Measurements from ENCODE around the genes DNMT3A, KIF3C and GAREM2.

- RRBS = no CpG with 5 or more reads among the region's 14 CpGs
CAGE:
- cytosol, long polyA plus RNA = no peak
- long polyA plus RNA = no peak
- nucleus, long polyA plus RNA = no peak
These were observed 36.5 kb downstream of the DNMT3A start for GRCh38 chr2:25305056-25305794.

DNA sequence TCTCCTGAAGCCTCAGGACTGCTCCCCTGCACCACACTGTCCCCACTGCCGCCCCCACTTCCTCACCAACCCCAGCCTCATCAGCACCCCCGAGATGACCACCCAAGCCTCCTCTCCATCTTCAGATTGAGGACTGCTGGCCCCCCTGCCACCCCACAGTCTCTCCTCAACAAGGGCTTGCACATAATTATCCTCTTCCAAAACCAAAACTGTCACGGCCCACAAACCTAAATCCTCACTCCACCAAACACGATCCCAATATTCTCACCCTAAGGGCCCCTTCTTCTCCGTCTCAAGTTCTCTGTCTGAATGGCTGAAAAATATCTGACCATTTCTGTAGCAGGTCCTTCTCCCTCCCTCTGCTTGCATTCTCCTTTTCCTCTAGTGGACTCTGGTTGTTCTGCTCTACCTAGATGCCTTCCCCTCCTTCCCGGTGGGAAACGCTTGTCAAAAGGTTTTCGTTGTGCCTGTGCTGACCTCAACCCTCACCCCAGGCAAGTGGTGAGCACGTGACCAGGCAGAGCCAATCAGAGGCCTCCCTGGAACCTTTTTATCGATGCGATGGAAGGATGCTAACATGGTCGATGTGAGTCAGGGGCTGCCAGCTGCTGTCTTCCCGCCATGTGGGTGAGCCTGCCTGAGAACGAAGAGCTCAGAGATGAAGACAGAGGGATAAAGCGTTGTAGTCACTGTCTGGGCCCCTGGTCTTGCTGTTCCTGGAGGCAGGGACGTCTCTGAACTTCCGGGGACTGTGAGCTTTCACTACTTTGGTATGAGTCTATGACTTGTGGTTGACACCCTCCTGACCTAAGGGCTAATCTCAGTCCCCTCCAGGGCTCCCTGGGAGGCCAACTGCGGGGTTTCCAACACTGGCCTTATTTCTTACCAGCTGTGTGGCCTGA is 18.9 kb downstream of the DNMT3A start:
- RRBS = no CpG with 5 or more reads among the region's 18 CpGs
CAGE:
- cytosol, long polyA plus RNA = no peak
- long polyA plus RNA = no peak
- nucleus, long polyA plus RNA = no peak

- RRBS = 1% methylated on average over 65 of the region's 139 CpGs
CAGE:
- cytosol, long polyA plus RNA = no peak
- long polyA plus RNA = no peak
- nucleus, long polyA plus RNA = start-site peak on the minus strand at chr2:25342449-25342498, 56 reads
These were observed at the start of gene DNMT3A for GRCh38 chr2:25341735-25342896. DNMT3A (minus strand) TSS chr2:25341925.

GRCh38 chr2:25418942-25419357 is 77.2 kb upstream of the DNMT3A start:
- RRBS = no CpG with 5 or more reads among the region's 6 CpGs
CAGE:
- cytosol, long polyA plus RNA = no peak
- long polyA plus RNA = no peak
- nucleus, long polyA plus RNA = no peak

GRCh38 chr2:25566509-25567041 is 106.8 kb downstream of the DTNB start:
- RRBS = no CpG with 5 or more reads among the region's 3 CpGs
CAGE:
- cytosol, long polyA plus RNA = no peak
- long polyA plus RNA = no peak
- nucleus, long polyA plus RNA = no peak

GRCh38 chr2:25592846-25593596 is 80.4 kb downstream of the DTNB start:
- RRBS = no CpG with 5 or more reads among the region's 9 CpGs
CAGE:
- cytosol, long polyA plus RNA = no peak
- long polyA plus RNA = no peak
- nucleus, long polyA plus RNA = no peak

- RRBS = no CpG with 5 or more reads among the region's 6 CpGs
CAGE:
- cytosol, long polyA plus RNA = no peak
- long polyA plus RNA = no peak
- nucleus, long polyA plus RNA = no peak
These were observed 76.7 kb upstream of the DTNB start for GRCh38 chr2:25749825-25750649.

DNA sequence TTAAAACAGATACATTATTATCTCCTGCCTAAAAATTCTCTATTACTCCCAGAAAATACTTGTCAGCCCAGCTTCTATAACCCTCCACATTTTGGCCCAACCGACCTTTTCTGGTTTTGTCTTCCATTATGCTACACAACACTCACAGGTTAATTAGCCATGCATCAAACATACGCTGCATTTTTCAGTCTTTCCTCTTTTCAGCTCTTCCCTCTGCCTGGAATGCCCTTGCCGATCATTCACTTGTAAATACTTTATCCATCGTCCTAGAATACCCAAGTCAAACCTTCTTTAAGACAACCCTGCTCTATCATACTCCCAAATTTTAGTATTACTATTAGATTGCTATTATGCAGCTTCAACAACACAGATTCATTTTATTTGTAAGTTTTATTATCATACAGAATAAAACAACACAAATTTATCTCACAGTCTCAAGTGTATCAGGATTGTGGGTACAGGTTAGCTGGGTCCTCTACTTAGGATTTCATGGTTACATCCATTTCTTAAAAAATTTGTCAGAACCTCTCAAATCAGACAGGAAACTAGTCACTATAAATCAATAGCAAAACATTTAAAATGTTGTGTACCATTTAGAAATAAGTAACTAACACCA is 10.6 kb downstream of the ASXL2 start:
- RRBS = no CpG with 5 or more reads among the region's 4 CpGs
CAGE:
- cytosol, long polyA plus RNA = no peak
- long polyA plus RNA = no peak
- nucleus, long polyA plus RNA = no peak

DNA sequence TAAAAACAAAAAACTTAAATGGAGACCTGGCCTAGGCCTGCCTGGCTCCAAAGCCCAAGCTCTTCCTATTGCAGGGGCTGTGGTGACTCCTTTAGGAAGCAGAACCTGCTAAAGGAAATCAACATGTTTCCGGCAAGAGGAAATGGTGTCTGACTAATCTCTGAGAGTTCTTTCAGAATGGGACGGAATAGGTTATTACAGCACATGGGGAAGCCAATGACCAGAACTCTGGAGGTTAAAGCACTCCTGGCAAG is 21.4 kb downstream of the KIF3C start:
- RRBS = no CpG with 5 or more reads among the region's 2 CpGs
CAGE:
- cytosol, long polyA plus RNA = no peak
- long polyA plus RNA = no peak
- nucleus, long polyA plus RNA = no peak

- RRBS = 79% methylated on average over 2 of the region's 17 CpGs
CAGE:
- cytosol, long polyA plus RNA = no peak
- long polyA plus RNA = no peak
- nucleus, long polyA plus RNA = no peak
These were observed 1.7 kb downstream of the KIF3C start for GRCh38 chr2:25980553-25980982.

- RRBS = 1% methylated on average over 20 of the region's 63 CpGs
CAGE:
- cytosol, long polyA plus RNA = no peak
- long polyA plus RNA = no peak
- nucleus, long polyA plus RNA = start-site peak on the minus strand at chr2:25982533-25982579, 46 reads
These were observed at the start of gene KIF3C for GRCh38 chr2:25982323-25983110. KIF3C (minus strand) TSS chr2:25982497.

GRCh38 chr2:25983111-25983705 is 911 bp upstream of the KIF3C start:
- RRBS = 14% methylated on average over 3 of the region's 15 CpGs
CAGE:
- cytosol, long polyA plus RNA = no peak
- long polyA plus RNA = no peak
- nucleus, long polyA plus RNA = no peak

DNA sequence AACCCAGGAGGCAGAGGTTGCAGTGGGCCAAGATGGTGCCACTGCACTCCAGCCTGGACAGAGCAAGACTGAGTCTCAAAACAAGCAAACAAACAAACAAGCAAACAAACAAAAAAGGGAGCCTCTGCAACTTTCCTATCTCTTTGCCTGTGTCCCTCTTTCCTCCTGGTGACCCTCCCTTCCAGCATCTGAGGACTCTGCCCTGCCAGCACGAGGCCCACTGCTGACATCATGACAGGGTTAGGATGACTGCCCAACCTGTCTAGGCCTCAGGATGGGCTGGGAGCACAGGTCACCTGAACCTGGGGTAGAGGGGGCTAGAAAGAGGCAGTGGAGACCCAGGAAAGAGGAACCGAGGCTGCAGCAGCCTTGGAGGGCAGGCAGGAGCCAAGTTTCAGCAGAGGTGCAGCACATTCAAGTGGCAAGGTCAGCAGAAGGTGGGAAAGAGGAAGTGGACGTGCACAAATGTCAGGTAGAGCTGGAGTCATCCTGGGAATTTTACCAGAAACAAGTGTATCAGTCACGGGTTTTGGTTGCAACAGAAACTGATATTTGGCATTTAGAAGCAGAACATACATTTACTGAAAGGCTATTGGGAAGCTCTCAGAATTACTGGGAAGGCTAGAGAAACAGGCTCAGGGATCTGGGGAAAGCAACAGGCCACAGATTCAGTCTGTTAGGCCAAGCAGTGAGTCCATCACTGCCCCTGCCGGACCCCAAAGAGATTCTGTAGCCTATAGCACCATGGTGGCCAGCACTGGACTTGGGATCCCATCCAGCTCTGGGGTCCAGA is 13.6 kb upstream of the RAB10 start:
- RRBS = no CpG with 5 or more reads among the region's 5 CpGs
CAGE:
- cytosol, long polyA plus RNA = no peak
- long polyA plus RNA = no peak
- nucleus, long polyA plus RNA = no peak

DNA sequence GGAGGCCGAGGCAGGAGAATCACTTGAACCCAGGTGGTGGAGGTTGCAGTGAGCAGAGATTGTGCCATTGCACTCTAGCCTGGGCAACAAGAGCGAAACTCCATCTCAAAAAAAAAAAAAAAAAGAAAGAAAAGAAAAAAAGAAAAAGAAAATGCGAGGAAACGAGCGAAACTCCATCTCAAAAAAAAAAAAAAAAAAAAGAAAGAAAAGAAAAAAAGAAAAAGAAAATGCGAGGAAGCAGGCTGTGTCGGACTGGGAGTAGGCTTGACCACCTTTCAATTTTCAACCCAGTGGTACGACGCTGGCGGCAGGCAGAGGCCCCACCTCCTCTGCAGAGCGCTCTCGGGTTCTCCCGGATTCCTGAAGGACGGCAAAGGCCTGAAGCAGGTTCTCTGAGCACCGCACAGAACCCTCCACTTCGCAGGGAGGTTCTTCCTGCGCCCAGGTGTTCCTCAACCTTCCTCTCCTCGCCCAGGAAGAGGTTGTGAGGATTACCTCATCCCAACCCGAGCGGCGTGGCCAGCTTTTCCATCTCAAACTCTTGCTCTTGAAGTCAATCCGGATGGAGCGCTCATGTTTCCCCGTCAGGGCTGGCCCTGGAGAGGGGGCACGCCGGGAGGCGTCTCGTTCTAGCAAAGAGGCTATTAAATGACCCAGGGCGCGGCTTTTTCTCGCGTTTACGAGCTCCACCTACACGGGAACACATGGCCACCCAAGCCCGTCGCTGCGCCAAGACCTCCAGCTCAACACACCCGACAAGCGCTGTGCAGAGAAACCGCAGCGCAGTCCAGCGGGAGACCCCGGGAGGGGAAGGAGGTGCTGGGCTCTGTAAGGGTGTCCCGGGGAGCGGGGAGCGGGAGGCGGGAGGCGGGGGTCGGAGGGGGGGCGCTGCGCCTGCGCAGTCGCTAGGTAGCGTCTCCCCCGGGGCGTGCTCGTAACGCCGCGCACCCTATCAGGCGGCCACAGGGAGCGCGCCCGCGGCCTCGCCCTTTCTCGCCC is 659 bp upstream of the RAB10 start:
- RRBS = 3% methylated on average over 15 of the region's 67 CpGs
CAGE:
- cytosol, long polyA plus RNA = no peak
- long polyA plus RNA = no peak
- nucleus, long polyA plus RNA = no peak

DNA sequence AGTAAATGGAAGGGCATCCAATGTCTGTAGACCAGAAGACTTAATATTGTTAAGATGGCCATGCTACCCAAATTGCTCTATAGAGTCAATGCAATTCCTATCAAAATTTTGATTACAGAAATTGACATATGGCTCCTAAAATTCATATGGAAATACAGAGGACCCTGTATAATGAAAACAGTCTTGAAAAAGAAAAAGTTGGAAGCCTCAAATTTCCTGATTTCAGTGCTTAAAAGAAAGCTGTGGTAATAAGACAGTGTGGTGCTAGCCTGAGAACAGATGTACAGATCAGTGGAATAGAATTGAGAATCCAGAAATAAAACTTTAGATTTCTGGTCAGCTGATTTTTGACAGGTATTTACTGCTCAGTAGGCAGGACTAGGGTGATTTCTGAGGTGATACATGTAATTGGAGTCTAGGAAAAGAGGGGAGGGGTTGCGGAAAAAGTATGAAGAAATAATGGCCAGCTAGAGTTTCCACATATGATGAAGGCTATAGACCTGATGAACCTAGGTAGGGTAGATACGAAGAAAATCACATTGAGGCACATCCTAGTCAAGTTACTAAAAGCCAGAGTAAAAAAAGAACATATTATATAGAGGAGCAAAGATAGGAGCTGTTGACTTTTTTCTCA is 44.4 kb downstream of the RAB10 start:
- RRBS = no CpG with 5 or more reads among the region's 2 CpGs
CAGE:
- cytosol, long polyA plus RNA = no peak
- long polyA plus RNA = no peak
- nucleus, long polyA plus RNA = no peak

GRCh38 chr2:26127786-26128007 is 45.2 kb upstream of the GAREM2 start:
- RRBS = no CpG with 5 or more reads among the region's 4 CpGs
CAGE:
- cytosol, long polyA plus RNA = no peak
- long polyA plus RNA = no peak
- nucleus, long polyA plus RNA = no peak

GRCh38 chr2:26172882-26173802 is at the start of gene GAREM2:
GAREM2 (plus strand) TSS chr2:26173088.
- RRBS = 1% methylated on average over 63 of the region's 100 CpGs
CAGE:
- cytosol, long polyA plus RNA = no peak
- long polyA plus RNA = no peak
- nucleus, long polyA plus RNA = start-site peak on the plus strand at chr2:26173083-26173136, 19 reads

CAGE:
- cytosol, long polyA plus RNA = no peak
- long polyA plus RNA = no peak
- nucleus, long polyA plus RNA = no peak
These were observed 12.3 kb downstream of the HADHA start for GRCh38 chr2:26232120-26232449.

DNA sequence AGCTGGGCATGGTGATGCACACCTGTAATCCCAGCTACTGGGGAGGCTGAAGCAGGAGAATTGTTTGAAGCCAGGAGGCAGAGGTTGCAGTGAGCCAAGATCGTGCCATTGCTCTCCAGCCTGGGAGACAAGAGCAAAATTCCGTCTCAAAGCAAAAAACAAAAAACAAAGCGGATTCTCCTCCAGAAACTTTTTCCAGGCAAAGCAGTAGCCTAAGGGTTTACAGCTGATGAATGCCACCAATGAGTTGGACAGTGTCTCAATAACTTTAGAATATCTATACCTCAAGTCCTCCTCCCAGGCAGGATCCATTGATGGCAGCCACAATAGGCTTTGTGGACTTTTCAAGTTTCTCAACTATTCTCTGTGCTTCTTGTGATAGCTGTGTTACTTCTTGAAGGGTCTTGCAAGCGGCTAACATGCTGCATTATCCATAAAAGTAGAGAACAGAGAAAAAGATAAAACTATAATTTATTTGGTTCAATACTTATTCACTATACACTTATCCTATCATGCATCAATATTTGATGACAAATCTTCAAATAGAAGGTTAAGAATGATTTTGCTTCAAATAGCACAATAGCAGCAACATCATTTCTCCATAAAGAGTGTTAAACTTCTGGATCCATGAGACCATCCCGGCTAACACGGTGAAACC is 10.4 kb downstream of the HADHA start:
- RRBS = no CpG with 5 or more reads among the region's 6 CpGs
CAGE:
- cytosol, long polyA plus RNA = no peak
- long polyA plus RNA = no peak
- nucleus, long polyA plus RNA = no peak

GRCh38 chr2:26292702-26292974 is 47.9 kb downstream of the HADHB start:
- RRBS = no CpG with 5 or more reads among the region's 5 CpGs
CAGE:
- cytosol, long polyA plus RNA = no peak
- long polyA plus RNA = no peak
- nucleus, long polyA plus RNA = no peak

All from H1 (cell line).